Mesenchymal stem cell of Wharton's jelly (primary cell): ENCODE measurements around the gene SIX1.

GRCh38 chr14:59869224-59870207 lies 1.1 kb downstream of the RTN1 start:
- CAGE, long polyA plus RNA, result no peak

GRCh38 chr14:60312802-60313480 lies 63.9 kb downstream of the PPM1A start:
- CAGE, long polyA plus RNA, result no peak

DNA sequence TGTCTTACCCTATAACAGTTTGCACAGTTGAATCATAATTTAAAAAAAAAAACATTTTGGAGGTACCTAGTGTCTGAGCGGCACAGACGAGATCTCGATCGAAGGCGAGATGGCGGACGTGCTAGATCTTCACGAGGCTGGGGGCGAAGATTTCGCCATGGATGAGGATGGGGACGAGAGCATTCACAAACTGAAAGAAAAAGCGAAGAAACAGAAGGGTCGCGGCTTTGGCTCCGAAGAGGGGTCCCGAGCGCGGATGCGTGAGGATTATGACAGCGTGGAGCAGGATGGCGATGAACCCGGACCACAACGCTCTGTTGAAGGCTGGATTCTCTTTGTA lies 88.2 kb downstream of the C14orf39 start:
- CAGE, long polyA plus RNA, result no peak

DNA sequence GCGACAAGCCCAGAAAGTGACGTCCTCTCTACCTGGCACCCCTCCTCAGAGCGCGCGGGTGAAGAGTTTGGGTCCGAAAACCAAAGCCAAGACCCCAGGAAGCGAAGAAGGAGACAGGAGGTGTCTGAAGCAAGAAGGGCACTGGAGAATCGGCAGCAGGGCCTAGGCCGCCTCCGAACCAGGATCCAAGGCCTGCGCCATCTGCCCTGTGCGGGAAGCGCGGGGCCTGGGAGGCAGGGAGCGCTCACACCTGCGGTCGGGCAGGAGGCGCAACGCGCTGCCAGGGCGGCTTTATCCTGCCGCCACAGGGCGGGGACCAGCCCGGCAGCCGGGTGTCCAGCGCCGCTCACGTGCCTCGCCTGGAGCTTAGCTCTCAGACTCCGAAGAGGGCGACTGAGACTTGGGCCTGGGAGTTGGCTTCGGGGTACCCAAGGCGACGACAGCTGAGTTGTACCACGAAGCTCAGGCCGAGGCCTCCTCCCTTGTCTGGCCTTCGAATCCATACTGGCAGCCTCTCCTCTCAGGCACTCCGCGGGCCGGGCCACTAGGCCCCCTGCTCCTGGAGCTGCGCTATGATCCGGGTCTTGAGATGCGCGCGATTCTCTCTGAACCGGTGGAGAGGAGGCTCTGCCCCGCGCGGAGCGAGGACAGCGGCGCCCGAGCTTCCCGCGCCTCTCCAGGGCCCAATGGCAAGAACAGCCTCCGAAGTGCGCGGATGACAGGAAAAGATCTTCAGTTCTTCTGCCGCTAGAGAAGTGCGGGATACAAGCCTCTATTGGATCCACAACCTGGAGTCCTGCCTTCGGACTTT lies 7.0 kb downstream of the SIX1 start:
- CAGE, long polyA plus RNA, result no peak

DNA sequence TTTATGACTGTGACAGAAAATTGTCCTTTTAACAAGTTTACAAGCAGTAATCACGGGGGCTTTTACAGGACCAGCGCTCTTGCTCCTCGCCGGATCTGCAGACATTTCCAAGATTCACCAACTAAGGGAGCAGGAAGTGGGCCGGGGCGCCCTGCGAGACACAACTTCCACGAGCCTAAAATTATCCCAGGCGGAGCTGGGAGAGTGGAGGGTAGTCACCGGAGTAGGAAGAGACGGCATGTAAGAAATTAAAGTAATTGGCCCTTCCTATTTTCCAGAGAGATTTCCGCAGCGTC lies 5.5 kb downstream of the SIX1 start:
- CAGE, long polyA plus RNA, result no peak

GRCh38 chr14:60649321-60649893 lies at the start of gene SIX1:
TSS of gene SIX1 (minus strand) at chr14:60649477.
- CAGE, long polyA plus RNA, result no peak

- CAGE, long polyA plus RNA, result no peak
Observed at GRCh38 chr14:61145119-61145916, 135.8 kb downstream of the TMEM30B start.

GRCh38 chr14:61147945-61148542 lies 133.1 kb downstream of the TMEM30B start:
- CAGE, long polyA plus RNA, result no peak

GRCh38 chr14:61321986-61322368 lies 598 bp downstream of the PRKCH start:
- CAGE, long polyA plus RNA, result no peak

- CAGE, long polyA plus RNA, result no peak
Observed at GRCh38 chr14:61324026-61324559, 2.7 kb downstream of the PRKCH start.

DNA sequence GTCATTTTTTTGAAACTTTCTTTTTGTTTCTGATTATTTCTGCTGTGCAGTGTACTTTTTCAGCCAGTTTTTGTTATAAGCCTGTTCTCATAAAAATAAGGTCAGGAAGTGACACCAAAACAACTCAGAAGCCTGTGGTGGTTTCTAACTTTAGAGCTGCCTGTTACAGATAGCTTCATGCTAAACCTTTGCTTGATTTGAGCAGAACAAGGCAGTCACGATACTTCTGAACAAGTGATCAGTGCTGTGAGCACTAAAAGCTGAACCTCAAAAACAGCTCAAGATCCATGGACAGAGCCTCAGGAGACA lies 82.0 kb downstream of the PRKCH start:
- CAGE, long polyA plus RNA, result no peak

DNA sequence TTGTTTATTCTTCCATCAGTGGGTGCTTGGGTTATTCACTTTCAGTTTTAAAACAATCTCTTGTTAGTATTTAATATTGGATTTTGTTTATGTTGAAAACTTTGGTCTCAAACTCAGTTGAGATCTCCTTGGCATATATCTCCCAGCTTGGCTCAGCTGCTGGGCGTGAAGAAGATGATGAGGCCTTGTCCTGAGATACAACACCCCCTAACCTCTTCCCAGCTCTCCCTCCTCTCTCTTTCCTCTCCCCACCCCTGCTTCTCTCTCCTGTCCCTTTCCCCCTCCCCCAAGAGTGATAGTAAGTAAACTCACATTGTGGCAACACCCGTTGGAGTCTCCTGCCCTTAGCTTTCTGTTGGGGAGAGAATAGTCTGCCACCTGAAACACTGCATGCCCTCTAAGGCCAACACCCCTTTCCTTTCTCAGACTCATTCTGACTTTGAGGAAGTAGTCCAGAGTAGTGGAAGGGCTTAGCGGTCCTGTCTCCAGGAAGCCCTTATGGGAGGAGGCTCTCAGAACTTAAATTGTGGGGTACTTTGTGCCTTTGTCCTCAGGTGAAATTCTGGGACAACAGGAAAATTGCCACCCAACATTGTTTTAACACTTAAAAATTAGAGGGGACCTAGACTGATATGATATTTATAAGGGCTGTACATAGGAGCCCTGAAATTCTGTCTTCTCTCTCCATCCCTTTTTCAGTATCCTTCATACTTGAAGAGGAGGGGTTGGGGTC lies 95.2 kb downstream of the PRKCH start:
- CAGE, long polyA plus RNA, result no peak

- CAGE, long polyA plus RNA, result no peak
Observed at GRCh38 chr14:61466123-61467324, 145.1 kb downstream of the PRKCH start.

- CAGE, long polyA plus RNA, result no peak
Observed at GRCh38 chr14:61491431-61492616, 170.4 kb downstream of the PRKCH start.

DNA sequence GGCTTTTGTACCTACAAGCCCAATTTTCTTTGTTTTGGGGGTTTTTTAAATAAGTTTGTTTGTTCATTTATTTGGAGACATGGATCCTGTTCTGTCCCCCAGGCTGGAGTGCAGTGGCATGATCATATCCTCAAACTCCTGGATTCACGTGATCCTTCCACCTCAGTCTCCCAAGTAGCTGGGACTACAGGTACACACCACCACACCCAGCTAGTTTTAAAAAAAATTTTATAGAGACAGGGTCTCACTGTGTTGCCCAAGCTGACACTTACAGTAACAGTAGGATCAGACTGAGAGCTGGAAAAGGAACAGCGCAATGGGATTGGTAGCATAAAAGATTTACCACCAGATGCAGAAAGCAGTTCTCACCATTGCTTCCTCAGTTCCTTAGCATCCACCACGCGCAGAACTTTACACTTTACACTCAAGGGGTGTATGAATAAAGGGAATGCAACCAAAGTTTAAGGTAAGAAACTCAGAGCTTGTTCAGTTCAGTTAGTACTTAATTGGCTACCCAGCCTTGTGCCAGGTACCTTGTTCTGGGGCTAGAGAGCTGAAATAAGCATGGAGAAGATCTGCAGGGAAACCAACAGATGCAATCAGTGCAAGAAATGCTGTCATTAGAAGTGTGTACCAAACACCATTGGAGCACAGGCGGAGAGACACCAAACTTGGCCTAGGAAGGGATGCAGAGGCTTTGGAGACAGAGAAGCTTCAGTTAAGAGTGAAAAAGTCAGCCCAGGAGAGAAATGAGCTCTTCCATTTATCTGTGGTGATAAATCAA lies 182.4 kb upstream of the HIF1A start:
- CAGE, long polyA plus RNA, result no peak

GRCh38 chr14:61569645-61570857 lies 125.3 kb upstream of the HIF1A start:
- CAGE, long polyA plus RNA, result no peak

- CAGE, long polyA plus RNA, result no peak
Observed at GRCh38 chr14:61638437-61638764, 56.9 kb upstream of the HIF1A start.

- CAGE, long polyA plus RNA, result no peak
Observed at GRCh38 chr14:61749275-61750420, 12.6 kb upstream of the SNAPC1 start.

DNA sequence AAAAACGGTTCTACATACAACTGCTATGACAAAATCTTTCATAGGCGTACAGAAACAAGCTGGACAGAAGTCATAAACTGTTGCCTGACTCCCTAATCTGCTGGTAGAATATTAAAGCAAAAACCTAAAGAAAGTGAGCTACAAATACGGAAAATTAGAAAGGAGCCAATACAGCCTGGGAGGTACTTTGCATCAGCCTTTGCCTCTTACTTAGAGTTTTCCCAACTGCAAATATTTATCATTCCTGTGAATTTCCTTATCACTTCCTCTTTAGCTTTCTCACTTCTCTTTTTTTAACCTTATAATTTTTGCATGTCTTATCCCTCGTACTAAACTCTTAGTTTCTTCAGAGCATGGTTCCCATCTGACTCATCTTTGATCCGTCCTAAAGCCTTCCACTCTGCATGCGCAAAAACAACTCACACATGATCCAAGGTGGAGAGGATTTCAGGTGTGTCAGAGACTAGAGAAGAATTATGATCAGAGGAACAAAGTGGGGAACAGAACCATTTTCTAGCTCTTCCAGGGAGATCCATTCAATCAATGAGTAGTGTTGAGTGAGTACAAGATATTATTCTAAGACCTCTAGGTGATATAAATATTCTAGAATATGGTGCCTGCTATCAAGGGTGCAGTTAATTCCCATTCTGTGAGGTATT lies 9.6 kb upstream of the SNAPC1 start:
- CAGE, long polyA plus RNA, result no peak

DNA sequence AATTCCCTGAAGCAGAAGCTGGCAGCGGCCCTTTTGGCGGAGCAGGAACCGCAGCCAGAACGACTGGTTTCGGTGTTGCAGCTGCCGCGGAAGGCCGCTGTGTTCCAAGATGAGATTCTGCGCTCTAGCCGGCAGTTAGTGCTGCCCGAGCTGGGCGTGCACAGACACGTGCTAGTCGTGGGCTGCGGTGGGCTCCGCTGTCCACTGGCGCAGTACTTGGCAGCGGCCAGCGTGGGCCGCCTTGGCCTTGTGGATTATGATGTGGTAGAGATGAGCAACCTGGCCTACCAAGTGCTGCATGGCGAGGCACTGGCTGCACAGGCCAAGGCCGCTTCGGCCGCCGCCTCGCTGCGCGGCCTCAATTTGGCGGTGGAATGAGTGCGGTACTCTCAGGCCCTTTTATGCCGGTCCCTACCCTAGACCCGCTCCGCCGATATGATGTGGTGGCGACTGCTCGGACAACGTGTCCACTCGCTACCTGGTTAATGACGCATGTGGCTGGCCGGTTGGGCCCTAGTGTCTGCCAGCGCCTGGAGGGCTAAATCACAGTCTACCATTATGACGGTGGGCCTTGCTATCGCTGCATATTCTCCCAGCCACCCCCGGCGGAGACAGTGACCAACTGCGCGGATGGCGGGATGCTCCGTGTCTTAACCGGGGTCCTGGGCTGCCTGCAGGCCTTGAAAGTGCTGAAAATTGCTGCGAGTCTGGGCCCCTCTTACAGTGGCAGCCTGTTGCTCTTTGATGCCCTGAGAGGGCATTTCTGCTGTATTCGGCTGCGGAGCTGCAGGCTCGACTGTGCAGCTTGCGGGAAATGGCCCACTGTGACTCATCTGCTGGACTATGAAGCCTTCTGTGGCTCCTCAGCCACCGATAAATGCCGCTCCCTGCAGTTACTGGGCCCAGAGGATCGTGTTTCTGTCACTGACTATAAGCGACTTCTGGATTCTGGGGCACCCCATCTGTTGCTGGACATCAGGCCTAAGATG lies 52.1 kb downstream of the SYT16 start:
- CAGE, long polyA plus RNA, result no peak